ENCODE results near the genes TASP1 and BFSP1.

DNA sequence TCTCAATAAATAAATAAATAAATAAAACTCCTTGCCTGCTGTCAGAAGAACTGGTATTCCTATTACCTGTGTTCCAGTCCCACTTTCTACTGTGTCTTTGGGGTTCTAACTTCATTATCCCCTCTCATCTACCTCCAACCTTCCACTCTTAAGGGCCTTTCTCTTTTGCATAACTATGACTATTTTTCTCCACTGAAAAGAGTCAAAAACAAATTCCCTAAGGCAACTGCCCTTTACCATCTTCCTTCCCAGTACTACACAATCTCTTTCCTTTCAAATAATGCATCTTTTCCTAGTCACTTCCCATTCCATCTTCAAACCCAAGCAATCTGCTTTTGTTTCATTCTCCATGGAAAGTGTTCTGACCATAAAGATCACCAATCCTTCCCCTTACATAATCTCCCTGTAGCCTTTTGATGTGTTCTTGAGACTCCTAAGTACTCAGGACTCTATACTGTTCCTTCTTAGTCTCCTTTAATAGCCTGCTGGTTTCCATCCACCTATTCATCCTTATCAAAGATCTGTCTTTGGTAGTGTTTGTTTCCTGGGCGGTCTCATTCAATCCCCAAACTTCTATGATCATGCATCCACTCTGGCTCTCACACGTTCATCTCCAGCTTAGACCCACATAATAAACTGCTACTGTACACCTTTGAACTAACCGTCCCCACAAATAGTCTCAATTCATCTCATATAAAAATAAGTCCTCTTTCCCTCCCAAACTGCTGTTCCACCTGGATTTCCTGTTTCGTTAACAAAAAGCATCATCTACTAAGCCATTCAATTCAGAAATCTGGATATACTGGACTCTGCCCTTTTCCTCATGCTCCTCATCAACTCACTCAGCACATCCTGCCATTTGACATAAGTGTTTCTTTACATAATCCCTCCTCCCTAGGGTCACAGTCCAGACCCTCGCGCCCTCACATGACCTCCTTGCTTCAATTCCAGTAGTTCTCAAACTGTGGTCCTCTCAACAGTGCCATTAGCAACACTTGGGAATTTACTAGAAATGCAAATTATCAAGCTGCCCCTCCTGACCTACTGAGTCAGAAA, 4.9 kb downstream of the MKKS start:
- RRBS, 2 experiments: no CpG with 5 or more reads among the region's 6 CpGs

- RRBS, 2 experiments: no CpG with 5 or more reads among the region's 16 CpGs
Measured at GRCh38 chr20:10634379-10635213, 39.2 kb downstream of the JAG1 start.

DNA sequence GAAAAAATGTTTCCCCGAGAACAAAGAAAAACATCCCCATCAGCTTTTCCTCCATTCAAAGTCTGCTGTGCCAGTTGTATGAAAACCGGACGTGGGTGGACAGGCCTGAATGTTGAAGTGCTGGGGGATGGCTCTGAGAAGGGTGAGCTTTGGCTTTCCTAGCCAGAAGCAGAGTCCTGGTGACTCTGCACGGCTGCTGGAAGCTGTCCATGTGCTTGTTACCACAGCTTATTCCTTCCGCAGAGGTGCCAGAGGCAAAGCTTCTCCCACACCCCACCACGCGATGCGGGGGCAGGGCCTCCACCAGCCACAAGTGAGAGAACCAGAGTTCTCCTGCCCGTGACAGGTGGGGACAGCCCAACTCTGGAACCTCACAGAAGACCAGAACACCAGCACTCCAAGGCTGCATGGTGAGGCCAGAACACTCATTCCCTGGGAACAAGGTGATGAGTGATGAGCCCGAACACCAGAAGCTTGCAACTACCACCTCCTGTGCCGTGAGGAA, 36.8 kb downstream of the JAG1 start:
- RRBS, 2 experiments: no CpG with 5 or more reads among the region's 11 CpGs

DNA sequence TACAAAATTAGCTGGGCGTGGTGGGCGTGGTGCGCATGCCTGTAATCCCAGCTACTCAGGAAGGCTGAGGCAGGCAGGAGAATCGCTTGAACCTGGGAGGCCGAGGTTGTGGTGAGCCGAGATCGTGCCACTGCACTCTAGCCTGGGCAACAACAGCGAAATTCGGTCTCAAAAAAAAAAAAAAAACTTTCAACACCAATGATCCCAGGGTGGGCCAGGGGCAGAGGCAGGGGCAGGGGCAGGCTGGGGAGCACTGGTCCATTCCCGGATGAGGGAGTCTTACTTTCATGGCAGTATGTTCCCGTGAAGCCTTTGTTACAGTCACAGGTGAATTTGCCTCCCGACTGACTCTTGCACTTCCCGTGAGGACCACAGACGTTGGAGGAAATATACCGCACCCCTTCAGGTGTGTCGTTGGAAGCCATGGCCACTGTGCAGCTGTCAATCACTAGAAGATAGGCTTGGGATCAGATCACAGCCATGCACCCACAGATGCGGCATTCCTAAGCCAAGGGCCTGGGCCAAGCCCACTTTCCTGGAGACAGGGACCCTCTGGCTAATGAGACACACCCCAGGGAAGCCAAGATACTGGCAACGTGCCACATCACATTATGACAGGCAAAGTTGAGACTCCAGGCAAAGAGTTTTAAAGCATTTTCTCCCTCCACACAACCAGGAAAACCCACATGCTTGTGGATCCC, 27.0 kb downstream of the JAG1 start:
- RRBS, 2 experiments: no CpG with 5 or more reads among the region's 18 CpGs

DNA sequence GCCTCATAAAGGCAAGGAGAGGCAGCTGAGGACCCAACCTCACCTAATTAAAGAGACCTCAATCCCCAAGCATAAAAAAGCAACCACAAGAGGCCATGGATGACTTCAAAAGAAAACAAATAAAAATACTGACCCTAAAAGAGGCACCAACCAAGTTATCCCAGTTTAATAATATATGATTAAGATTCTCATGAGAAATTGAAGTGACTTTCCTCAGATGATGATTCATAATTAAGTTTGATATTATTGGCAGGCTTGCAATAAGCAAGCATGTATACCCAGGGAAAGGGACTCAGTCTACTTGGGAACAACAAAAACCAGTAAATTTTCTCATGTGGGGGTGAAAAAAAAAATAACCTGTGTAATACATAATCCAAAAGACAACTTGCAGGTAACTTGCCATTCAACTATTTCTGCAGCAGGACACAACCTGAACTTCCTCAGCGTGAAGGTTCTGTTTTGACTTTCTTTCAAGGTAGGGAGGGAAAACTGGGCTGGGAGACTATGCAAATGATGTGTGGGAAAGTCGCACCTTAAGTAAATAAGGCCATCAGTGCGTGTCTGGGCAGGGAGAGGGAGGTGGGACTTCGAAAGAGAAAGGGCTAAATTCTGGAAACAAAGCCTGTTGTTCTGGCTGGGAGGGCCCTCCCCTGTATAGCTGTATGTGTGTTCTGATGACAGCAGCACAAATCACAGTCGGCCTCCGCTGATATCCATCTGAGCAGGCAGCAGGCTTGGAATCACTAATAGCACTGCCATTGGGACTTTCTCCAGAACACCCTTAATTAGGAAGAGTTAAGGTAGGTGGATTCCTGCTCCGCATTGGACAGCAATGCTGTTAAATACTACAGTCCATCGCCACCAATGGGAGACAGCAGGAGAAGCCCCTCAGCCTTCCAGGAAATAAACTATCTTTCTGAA, 19.3 kb downstream of the JAG1 start:
- RRBS, 2 experiments: no CpG with 5 or more reads among the region's 8 CpGs

GRCh38 chr20:10659461-10660054, 14.2 kb downstream of the JAG1 start:
- RRBS, 2 experiments: no CpG with 5 or more reads among the region's 2 CpGs

DNA sequence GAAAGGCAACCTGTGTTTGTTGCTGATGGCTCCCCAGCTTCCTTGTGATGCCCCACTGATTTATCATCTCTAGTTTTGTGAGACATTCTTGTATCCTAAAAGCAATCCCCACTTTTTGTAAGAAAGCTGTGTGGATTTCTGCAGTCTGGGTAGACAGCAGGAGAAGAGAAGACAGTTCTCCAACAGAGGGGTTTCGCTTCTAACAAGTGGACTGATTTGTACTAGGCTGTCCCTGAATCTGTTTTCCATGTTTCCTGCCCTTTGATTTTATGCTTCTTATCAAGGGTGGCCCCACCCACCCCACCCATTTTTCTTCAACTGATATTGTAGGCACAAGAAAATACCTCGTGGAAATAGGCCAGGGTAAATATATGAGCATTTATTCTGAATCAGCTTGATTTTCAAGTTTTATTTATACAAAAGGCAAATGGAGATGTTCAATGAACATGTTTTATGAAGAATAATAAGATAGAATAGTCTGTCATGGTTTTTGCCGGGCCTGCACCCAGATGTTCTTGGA, 25.7 kb upstream of the JAG1 start:
- RRBS, 2 experiments: no CpG with 5 or more reads among the region's 3 CpGs

DNA sequence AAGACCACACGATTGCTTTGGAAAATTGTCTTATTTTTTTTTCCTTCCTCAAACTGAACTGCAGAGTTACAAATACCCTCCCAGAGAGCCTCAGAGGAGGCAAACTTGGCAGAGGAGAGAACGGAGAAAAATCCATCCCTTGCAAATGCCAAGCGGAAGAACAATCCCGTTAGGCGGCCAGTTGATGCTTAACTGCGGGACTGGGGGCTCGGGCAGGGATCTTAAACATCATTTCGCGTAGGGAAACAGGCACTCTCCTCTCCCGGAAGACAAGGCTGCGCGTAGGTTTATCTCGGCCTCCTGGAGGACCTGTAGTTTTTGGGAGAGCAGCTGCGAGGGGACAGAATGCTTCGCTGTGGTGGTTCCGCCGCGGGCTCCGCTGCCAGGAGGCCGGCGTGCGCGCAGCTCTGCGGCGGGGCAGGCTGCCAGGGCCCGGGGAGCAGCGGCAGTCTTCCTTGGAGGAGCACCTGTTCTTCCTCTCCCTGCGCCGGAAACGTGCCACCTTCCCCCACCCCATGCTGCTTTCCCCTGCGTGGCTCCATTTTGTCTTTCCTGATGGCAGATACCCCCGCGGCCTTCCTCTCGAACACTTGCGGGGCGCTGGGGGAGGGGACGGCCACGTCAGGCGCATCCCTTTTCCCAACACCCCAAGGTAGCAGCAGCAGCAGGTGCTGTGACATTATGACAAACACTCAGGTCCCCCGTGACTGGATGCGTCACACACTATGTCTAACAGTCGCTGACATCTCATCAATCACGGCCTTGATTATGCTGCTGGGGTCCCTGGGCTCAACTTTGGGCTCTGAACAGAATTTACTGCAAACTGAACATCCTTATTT, 230.8 kb upstream of the BTBD3 start:
- RRBS, 2 experiments: 12 to 27% methylated on average over 10 of the region's 43 CpGs

DNA sequence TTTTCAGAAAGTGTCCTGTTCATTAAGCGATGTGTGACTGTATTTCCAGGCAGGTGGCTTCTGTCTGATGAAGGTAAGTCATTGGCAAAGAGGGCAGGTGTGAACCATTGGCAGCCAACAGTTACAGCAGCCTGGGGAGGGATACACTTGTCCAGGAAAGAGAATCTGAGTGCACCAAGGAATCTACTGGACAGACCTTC, 130.5 kb downstream of the BTBD3 start:
- RRBS, 2 experiments: no CpG with 5 or more reads among the region's 1 CpG

DNA sequence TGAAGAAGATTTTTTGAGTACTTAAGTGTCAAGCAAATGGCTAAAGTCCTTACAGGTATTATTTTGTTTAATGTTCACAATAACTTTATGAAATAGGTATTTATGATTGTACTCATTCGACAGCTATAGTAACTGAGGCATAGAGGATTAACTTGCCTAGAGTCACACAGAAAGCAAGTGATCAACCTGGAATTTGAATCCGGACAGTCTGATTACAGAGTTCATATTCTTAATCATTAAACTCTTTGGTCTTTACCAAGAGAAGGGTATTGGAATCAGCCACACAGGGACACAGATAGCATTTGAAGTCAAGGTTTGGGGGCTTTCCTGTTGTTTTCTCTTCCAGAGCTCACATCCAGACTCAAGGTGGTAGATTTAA, 69.6 kb downstream of the ISM1 start:
- RRBS, 2 experiments: no CpG with 5 or more reads among the region's 2 CpGs

DNA sequence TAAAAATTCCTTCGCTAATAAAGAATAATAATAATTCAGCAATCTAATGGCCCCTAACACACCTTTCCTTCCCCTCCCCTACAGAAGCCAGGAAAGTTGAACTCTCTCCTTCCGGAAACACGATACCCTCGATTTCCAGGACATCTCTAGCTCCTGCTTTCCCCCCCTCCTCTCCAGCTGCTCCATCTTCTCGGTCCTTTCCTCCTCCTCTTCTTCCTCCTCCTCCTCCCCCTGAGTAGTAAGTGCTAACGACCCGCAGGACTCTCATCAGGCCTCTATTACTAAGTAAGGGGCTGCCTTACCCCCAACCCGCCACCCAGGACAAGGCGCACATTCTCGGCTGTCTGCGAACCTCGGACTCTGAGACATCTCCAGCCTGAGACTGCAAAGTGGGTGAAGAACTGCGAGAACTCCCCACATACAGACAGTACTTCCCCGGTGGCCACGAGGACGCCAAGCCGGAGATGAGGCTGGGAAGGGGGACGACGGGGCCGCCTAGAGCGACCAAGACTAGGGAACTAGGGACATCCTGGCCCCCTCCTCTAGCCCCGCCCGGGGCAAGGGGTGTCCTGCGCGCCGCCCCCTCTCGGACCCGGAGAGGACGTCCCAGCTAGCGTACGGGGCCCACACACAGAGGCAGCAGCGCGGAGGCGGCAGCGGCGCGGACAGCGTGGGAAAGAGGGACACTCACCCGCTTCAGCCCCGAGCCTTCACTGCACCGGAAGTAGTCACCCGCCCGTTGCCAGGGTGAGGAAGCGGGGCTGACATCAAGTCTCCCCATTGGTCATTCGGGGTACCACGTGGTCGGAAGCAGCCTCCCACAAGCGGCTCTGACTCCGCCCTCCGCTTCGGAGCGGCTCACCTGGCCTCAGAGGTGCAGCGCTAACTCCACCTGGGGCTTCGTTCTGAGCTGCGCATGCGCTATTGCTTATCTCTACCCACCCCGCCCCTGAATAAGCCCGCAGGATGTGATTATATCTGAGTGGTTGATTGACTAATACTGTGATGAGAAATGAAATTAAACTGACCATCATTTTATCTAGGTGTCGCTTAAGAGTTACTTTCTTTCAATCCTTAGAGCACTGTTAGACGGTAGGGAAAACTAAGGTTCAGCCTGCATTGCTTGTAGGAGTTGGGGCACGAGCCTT, at the start of gene TASP1:
Gene TASP1, minus strand, starts transcription at position 730 of the 1,148 bp plus-strand sequence.
- RRBS, 2 experiments: under 1 to 1% methylated on average over 11 to 14 of the region's 61 CpGs

DNA sequence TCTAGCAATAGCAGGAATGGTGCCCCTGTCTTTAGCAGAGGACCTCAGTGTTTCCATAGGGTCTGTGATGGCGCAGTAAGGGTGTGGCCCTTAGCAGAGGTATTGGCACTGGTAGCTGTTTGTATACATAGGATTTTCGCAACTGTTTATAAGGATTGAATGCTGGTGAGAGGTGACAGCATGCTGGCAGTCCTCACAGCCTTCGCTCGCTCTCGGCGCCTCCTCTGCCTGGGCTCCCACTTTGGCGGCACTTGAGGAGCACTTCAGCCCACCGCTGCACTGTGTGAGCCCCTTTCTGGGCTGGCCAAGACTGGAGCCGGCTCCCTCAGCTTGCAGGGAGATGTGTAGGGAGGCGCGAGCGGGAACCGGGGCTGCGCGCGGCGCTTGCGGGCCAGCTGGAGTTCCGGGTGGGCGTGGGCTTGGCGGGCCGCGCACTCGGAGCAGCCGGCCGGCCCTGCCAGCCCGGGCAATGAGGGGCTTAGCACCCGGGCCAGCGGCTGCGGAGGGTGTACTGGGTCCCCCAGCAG, 111.2 kb downstream of the FLRT3 start:
- RRBS, 2 experiments: no CpG with 5 or more reads among the region's 30 CpGs

DNA sequence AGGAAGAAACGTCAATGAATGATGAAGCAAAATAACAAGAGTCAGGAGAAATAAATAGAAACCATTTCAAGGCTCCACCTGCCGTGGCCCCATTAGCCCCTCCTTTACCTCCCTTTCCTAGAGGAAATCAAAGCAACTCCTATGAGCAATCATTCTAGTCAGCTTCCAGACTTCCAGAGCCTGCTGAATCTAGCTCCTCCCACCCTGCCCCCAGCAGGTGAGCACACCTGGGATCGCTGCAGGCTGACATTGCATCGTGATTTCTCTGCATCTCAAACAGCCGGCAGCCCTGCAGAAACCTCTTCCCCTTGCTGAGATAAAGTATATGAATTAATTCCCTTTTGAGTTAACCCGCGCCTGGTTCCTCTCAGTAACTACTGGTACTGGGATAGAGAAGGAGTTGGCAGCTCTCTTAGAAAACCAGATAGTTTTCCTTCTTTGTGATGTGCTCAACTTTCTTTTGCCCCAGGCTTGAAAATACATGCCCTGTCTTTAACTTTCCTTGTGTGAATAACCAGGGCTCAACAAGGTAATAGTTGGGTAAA, 582.4 kb upstream of the FLRT3 start:
- RRBS, 2 experiments: no CpG with 5 or more reads among the region's 7 CpGs

- RRBS, 2 experiments: no CpG with 5 or more reads among the region's 5 CpGs
Measured at GRCh38 chr20:16475307-16475722, 97.9 kb downstream of the KIF16B start.

DNA sequence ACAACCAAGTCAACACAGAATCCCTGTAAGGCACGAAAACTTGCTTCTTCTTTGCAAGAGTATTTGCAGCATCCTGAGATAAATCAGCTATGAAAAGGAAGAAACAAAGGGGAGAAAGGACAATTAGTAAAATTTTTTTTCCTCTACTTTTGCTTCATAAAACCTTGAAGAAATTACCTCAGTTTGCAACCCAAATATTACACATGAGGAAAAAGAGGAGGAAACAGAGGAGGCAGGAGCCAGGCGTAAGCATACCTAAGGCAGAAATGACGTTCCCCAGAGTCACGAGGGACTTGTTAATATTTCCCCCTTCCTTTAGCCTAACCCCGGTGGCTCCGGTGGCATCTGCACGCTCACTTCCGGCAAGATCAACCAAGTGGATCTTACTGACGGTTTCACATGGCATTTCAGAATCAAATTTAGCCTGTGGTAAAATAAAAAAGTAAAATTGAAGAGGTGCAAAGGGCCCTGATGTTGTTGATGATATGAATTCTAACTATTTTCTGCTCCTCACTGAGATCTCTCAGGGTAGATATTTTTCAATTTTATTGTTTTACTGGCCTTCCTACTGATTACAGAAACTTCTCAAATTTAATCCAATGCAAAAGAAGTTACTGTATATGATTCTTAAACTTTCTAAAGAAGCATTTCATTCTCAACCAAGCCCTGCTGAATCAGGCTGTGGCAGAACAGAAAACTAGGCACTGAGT, 67.3 kb downstream of the KIF16B start:
- RRBS, 2 experiments: no CpG with 5 or more reads among the region's 9 CpGs

DNA sequence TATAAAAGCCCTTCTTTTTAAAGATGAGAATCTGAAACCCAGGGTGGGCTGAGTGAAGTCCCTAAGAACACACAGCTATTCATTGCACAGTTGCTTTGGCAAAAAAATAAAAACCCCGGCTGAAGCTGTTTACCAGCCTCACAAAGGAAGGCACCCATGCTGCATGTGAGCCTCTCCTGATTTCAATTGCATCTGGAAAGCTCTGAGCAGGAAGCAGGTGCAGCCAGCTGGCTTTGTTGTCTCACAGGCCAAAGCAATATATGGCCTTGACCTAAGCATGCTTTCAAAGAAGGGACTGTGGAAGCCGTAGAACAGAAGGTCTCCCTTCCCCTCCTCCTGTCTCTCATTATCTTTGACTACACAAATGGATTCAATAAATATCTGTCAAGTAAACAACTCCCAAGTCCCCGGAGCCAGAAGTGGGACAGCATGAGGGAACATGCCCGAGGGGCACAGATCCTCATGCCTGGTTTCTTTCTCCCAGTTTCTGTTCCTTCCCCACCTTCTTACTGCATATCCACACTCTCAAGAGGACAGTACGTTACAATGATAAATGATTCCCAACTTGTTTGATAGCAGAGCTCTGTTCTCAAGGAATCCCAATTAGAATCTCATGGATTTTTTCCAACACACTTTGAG, 57.2 kb upstream of the PCSK2 start:
- RRBS, 2 experiments: no CpG with 5 or more reads among the region's 5 CpGs

DNA sequence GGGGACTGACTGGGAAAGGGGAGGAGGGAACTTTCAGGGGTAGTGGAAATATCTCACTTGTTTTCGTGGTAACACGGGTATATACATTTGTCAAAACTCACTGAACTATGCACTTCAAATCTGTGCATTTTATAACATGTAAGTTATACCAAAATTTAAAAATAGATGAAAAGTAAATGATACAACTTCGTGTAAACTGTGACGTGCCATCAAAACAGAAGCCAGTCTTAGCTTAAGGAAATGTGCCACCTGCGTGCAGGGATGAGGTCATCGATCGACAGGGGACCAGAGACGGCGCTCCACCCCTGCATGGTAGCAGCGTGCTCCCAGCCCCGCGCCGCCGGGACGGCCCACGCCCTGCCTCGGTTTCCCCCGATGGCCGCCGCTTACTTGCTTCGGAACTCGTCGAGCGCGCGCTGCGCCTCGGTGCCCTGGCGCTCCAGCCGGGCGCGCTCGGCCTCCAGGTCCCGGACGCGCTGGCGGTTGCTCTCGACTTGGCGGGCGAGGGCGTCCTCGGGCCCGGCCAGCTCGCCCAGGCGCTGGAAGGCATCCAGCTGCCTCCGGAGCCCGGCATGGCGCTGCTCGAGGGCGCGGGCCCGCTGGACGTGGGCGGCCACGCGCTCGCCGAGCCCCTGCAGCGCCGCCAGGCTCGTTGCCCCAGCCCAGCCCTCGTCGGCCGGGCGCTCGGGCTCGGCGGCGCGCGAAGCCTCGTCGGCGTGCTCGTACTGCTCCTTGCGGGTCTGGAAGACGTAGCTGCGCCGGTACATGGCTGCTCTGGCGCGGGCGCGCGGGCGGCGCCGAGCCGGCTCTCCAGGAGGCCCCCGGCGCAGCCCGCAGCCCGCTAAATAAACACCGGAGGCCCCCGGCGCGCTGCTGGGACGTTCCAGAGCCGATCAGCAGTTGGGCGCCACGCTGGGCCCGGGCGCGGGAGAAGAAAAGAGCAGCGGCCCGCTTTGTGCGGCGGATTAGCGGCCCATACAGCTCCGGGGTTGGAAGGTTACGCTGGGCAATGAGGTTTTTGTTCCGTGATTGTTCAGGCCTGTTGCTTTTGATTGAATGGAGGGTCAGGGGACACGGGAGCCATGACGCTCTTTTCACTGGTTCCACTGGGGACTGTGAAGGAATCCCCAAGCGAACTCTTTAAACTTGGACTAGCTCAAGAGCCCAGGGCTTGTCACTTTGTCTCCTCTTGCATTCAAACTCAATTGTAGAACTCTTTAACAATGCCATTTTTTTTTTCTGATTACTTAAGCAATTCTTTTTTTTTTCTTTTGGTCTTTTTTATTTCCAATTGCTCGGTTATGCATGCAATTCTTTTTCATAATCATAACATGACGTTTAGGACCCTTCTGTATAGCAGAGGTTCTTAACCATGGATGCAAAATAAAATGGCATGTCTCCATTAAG, at the start of gene BFSP1:
Gene BFSP1, minus strand, starts transcription at position 817 of the 1,407 bp plus-strand sequence.
- RRBS, 2 experiments: 38 to 54% methylated on average over 69 to 72 of the region's 116 CpGs

GRCh38 chr20:17542819-17543440, 11.8 kb upstream of the BFSP1 start:
- RRBS, 2 experiments: no CpG with 5 or more reads among the region's 5 CpGs

DNA sequence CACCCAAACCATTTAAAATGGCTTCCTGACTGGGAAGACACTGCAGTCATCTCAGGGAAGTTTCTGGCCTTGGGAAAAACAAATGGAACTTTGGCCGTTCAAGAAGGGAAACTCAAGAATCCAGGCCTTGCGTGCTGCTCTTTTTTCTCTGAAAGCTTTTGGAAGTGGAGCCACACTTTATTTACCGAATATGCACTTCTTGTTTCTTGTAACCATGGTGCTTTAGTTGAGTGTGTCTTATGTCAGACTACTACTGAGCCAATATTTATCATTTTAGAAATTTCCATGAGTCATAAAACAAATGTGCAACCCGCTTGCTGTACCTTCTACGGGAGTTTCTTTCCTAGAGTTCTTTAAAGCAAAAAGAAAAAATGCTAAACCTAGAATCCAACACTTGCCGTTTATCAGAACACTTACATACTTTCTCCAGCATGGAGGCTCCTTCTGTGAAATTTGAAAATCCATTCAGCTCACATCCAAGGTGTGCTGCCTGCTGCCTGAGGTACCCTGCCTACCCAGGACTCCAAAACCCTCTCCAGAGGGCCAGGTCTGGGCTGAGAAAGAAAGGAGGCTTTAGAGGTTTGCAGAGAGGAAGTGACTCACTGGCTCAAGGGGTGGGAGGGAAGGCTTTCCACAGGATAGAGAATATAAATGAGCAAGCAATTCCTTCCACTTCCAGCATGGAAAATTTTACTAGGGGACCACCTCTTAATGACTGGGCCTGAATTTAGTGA, 11.4 kb upstream of the DSTN start:
- RRBS, 2 experiments: no CpG with 5 or more reads among the region's 6 CpGs

Measured in LNCaP clone FGC (cell line).